NT2/D1 (cell line): Measurements from ENCODE around the gene ZNF277.

- RRBS, 2 experiments = no CpG with 5 or more reads among the region's 6 CpGs
Observed at GRCh38 chr7:106421294-106422007, 136.7 kb upstream of the NAMPT start.

- RRBS, 2 experiments = no CpG with 5 or more reads among the region's 6 CpGs
Observed at GRCh38 chr7:106448764-106449686, 164.2 kb upstream of the NAMPT start.

- RRBS, 2 experiments = no CpG with 5 or more reads among the region's 6 CpGs
Observed at GRCh38 chr7:106625590-106626234, 35.2 kb downstream of the CCDC71L start.

GRCh38 chr7:106863419-106863937, 1.6 kb upstream of the PIK3CG start:
- RRBS, 2 experiments = no CpG with 5 or more reads among the region's 1 CpG

DNA sequence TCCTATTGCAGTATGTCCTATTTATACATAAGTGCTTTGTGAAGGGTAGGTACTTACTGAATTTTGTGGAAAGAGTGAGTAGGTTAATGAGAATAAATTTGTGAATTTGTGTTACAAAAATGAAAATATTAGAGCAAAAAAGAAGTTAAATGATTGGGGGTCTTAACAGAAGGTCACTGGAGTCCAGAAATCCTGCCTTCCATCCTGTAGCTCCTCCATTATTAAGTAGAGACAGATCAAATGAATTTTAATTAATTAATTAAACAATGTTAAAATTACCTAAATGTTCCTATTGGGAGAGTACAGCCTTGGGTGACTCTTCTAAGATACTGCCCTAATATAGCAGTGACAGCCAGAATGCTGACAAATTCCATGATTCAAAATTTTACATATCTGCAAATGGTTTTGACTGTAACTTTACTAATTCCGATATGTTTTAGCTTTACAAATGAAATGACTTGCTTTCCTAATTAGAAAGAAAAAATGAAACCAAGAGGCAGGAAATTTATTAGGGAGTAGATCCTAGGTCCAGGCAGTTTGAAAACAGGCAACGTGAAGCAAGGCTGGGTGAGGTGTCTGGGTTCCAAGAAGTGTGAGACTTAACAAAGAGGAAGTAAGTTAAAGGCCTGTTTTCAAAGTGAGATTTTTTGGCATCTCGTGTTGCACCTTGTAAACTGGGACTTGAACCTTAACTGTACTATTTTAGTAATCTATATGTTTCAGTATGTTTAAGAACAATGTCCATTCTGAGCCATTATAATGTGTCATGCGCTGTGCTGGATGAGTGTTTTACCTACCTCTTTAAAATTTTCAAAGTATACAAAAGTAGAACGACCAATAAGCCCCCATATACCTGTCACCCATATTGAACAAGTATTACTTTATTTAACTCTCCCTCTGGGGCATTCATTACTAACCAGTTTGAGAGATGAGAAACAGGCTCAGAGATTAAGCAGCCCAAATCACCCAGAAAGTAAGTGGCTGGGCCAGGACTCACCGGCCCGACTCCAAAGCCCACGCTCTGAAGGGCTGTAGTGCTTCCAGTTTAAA, 1.6 kb downstream of the PIK3CG start:
- RRBS, 2 experiments = no CpG with 5 or more reads among the region's 8 CpGs

DNA sequence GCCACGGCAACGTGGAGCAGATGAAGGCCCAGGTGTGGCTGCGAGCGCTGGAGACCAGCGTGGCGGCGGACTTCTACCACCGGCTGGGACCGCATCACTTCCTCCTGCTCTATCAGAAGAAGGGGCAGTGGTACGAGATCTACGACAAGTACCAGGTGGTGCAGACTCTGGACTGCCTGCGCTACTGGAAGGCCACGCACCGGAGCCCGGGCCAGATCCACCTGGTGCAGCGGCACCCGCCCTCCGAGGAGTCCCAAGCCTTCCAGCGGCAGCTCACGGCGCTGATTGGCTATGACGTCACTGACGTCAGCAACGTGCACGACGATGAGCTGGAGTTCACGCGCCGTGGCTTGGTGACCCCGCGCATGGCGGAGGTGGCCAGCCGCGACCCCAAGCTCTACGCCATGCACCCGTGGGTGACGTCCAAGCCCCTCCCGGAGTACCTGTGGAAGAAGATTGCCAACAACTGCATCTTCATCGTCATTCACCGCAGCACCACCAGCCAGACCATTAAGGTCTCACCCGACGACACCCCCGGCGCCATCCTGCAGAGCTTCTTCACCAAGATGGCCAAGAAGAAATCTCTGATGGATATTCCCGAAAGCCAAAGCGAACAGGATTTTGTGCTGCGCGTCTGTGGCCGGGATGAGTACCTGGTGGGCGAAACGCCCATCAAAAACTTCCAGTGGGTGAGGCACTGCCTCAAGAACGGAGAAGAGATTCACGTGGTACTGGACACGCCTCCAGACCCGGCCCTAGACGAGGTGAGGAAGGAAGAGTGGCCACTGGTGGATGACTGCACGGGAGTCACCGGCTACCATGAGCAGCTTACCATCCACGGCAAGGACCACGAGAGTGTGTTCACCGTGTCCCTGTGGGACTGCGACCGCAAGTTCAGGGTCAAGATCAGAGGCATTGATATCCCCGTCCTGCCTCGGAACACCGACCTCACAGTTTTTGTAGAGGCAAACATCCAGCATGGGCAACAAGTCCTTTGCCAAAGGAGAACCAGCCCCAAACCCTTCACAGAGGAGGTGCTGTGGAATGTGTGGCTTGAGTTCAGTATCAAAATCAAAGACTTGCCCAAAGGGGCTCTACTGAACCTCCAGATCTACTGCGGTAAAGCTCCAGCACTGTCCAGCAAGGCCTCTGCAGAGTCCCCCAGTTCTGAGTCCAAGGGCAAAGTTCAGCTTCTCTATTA, 3.1 kb downstream of the PIK3CG start:
- RRBS, 2 experiments = 93% methylated on average over 6 to 13 of the region's 67 CpGs

GRCh38 chr7:107064295-107064764, 19.8 kb downstream of the PRKAR2B start:
- RRBS, 2 experiments = no CpG with 5 or more reads among the region's 7 CpGs

GRCh38 chr7:107156921-107157604, 11.7 kb upstream of the HBP1 start:
- RRBS, 2 experiments = no CpG with 5 or more reads among the region's 11 CpGs

- RRBS, 2 experiments = no CpG with 5 or more reads among the region's 5 CpGs
Observed at GRCh38 chr7:107633343-107634194, 27.1 kb upstream of the SLC26A4 start.

DNA sequence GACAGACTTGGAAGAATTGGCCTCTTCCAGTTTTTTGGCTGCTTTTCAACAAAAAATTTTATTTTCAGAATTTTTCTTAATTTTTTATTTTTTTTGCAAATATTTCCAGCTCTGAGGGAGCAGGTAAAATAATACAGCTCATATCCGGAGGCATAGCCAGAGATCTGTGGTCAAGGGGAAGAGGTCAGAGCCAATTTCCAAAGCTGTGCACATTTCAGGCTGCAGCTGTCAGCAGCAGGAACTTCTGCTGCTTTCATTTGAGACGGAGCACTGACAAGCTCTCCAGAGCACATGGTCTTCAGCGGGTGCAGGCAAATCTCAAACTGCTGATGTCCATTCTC, 31.0 kb downstream of the SLC26A4 start:
- RRBS, 2 experiments = no CpG with 5 or more reads among the region's 3 CpGs

- RRBS, 2 experiments = no CpG with 5 or more reads among the region's 2 CpGs
Observed at GRCh38 chr7:108094272-108094726, 35.9 kb downstream of the LAMB4 start.

DNA sequence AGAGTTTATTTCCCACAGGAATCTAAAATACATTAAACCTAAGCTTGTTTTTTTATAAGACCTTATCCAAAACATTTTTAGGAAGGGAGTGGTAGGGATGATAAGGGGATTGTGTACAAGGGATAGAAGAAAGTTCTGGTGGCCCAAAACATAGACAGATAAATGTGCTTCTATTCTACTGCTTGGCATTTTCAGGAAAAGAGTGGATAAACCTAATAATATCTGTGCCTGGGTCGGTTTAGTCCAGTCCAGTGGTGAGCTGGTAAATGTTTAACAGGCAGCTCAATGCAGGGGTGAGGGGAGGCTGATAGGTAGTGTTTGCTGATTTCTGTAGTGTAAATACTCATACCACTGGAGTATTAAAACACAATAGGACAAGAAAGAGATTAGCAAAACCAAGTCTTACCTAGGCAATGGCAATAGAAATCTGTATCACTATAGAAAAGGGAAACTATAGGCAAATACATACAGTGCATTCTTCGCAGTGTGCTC, 35.4 kb downstream of the LAMB4 start:
- RRBS, 2 experiments = no CpG with 5 or more reads among the region's 2 CpGs

DNA sequence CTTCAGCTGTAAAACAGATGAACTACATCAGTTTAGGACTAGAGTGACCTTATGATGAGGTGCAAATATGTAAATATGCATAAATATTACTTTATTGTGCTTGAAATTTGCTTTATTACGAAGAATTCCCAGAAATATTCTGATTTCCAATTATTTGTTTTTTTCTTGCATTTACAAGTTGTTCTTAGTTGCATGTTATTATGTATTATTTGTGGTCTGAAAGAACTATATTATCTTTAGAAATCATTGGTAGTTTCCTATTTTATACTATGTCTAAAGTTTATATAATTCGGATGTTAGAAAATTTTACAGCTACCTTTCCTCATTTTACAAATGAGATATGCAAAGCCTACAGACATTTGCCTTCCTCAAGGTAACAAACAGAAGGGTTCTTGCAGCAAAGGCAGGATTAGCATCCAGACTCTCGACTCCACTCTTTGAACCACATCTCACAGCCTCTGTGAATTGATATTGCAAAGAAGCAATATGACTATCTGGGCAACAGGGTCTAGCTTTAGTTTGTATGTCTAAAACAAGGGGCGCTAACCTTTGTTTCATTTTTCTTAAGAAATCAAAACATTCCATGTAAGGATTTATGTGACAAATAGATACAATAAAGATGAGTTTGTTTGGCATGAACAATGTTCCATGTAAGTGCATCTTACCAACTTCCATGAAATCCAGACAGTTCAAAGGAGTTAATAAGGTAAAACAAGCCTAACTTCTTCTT, 14.4 kb upstream of the NRCAM start:
- RRBS, 2 experiments = no CpG with 5 or more reads among the region's 4 CpGs

GRCh38 chr7:108523583-108523993, 2.3 kb downstream of the PNPLA8 start:
- RRBS, 2 experiments = no CpG with 5 or more reads among the region's 6 CpGs

DNA sequence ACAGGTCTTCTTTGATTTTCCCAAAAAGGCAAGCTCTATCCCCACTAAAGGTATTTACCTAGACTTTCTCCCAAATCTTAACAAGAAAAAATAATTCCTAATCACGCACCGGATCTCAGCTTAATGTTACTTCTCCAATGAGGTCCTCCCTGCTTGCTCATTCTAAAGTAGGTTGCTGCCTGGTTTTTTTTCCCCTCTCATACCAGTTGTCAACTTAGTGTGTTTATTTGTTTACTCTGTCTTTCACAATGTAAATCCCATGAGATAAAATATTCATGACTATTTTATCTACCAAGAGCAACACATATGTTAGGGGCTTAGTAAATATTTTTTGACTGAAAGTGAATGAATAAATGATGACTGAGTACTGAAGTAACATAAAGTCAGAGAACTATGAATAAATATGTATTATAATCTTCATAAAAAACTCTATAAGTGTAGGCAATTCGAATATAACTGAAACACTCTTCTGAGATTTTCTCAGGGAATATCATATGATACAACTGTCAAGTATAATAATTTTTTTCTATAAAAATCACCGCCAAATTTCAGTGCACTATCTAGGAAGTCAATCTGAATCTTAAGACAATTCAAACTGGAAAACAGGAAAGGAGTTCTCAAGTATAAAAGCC, 140.6 kb downstream of the LRRN3 start:
- RRBS, 2 experiments = no CpG with 5 or more reads among the region's 4 CpGs

GRCh38 chr7:111831078-111831943, 269.0 kb upstream of the IMMP2L start:
- RRBS, 2 experiments = no CpG with 5 or more reads among the region's 5 CpGs

GRCh38 chr7:112206509-112207527, at the start of gene ZNF277:
ZNF277 (plus strand) TSS chr7:112206695.
- RRBS, 2 experiments = 1 to 3% methylated on average over 10 to 16 of the region's 48 CpGs

GRCh38 chr7:112450885-112451428, 697 bp downstream of the IFRD1 start:
- RRBS, 2 experiments = under 1 to 2% methylated on average over 14 of the region's 44 CpGs

DNA sequence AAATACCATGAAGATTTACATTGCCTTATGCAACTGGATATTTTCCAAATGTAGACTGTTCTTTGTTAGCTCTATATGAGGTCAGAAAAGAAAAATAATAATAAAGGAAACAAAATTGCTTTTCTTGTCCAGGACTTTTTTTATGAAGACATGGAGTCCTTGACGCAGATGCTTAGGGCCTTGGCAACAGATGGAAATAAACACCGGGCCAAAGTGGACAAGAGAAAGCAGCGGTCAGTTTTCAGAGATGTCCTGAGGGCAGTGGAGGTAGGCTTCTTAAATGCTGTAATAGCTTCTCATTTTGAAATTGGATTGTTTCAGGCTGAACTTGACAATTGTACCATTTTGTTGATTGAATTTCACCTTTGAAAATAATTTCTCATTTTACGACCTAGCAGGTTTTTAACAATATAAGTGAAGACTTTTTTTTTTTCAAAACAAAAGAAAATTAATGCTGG, 12.9 kb upstream of the LSMEM1 start:
- RRBS, 2 experiments = no CpG with 5 or more reads among the region's 4 CpGs